ENCODE measurements around a stretch of chr2.

DNA sequence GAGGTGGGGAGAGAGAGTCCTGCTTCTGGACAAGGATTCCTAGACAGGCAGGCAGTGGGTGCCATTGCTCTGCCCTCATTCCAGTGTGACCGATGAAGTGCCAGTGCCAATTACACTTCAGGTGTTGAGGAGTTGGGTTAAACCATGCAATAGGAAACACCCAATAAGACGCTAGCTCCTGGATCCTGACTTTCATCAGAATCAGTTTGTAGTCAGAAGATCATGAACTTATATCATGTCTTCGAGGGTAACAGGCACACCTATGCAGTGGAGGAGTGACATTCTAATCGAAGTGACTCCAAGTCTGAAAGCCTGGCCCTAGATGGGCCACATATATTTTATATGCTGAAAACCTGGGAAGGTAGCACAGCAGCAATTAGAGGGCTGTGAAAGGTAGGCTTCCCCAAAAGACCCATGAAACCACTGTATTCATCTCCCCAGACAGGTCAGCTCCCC is 17.9 kb downstream of the LAPTM4A start:
- PRO-cap, result no peak
- RAMPAGE, long total RNA, 4 experiments, result no peak in any of the 4 experiments

DNA sequence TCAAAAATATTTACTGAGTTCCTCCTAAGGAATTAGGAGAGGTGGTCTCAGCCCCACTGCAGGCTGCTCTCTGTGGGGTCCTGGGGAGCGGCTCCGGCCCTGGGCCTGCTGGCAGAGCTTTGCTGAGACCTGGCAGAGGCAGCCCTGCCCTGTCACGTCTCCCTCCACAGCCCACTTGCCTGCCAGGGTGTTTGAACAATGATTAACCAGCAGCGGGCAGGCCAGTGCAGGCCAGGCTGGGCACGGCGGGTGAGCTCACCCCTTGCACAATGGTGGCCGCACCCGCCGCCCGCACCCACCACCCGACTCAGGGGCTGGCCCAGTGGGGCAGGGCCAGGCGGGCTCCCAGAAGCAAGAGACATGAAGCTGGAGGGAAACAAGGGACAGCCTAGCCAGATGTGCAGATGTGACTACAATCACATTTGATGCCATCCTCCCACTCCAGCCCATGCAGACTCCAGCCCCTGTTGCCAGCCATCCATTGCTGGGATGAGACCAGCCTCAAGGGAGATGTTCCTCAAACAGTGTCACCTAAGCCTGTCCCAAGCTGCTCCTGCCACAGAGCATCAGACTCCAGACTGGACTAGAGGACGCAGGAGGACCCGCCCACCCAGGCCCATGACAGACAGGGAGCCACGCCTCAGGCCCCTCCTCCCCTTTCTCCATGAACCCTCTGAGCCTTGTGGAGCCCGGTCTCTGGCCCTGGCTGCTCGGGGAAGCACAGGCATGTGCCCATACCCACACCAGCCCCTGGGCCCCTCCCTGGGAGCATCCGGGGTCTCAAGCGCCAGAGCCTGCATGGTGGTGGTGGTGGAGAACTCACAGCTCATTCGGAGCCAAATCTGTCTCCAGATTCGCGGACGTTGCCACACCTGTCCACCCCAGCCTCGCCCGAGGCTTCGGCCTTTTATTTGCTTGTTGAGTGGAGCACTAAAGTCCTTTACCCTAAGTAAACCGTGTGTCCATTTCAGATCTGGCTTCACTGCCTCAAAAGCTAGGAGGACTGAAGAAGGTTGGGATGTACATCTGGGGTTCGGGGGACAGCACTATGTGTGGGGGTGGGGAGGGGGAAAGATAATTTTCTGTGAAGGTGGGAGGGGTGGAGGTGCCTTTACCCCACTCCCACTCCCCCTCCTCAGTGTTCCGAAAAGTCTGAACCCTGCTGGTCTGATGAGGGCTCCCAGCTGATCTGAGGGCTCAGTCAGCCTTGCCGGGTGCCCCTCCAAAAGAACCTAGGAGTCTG is 44.9 kb downstream of the SDC1 start:
- PRO-cap, result no peak
- RAMPAGE, long total RNA, 4 experiments, result no peak in any of the 4 experiments

DNA sequence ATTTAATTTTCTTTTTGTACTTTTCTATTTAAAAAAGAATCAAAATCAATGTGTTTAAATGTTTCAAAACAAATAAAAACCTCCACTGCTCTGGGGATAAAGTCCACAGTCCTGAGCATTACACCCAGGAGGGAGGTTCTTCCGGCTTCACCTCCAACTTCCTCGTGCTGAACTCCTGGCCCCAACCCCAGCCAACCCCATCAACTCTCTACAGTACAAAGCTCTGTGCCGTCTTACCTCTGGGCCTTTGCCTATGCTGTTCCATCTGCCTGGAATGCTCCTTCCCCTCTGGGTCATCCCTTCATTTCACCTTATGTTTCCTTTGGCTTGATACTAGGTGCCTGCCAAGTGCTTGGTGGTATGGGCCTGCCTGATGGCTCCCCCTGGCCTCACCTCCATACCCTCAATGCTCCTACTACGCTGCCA is 28.9 kb downstream of the SDC1 start:
- PRO-cap, result no peak
- RAMPAGE, long total RNA, 4 experiments, result no peak in any of the 4 experiments

GRCh38 chr2:20220834-20221615 is 3.9 kb downstream of the SDC1 start:
- PRO-cap, result no peak
- RAMPAGE, long total RNA, 4 experiments, result no peak in any of the 4 experiments

DNA sequence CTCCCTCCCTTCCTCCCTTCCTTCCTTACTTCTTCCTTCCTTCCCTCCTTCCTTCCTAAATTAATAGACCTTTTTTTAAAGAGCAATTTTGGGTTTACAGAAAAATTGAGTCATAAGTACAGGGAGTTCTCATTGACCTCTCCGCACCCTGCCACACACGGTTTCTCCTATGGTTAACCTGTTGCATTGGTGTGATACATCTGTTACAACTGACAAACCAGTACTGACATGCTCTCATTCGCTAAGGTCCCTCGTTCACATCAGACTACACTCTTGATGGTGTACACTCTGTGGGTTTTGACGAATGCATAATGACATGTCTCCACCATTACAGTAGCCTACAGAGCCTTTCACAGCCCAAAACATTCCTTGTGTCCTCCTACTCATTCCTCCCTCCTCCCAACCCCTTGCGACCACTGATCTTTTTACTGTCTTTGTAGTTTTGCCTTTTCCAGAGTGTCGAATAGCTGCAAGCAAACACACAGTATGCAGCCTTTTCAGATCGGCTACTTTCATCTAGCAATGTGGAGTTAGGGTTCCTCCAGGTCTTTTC is 11.7 kb upstream of the SDC1 start:
- PRO-cap, result no peak
- RAMPAGE, long total RNA, 4 experiments, result no peak in any of the 4 experiments

GRCh38 chr2:20243142-20243549 is 18.2 kb upstream of the SDC1 start:
- PRO-cap, result no peak
- RAMPAGE, long total RNA, 4 experiments, result no peak in any of the 4 experiments

DNA sequence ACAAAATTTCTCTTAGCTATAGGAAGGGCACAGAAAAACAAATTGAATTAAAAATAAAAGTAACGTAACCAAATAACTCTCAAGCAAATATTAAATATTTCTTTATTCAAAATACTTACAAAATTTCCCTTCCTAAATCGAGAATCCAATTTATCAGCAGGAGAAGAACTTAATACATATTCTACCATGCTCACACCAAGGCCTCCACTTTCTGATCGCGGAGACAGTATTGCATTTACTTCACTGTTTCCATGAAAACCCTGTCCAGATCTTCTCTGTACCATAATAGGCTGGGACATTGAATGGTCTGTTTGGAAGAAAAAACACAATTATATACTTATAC is 38.6 kb downstream of the PUM2 start:
- PRO-cap, result no peak
- RAMPAGE, long total RNA, 4 experiments, result no peak in any of the 4 experiments

DNA sequence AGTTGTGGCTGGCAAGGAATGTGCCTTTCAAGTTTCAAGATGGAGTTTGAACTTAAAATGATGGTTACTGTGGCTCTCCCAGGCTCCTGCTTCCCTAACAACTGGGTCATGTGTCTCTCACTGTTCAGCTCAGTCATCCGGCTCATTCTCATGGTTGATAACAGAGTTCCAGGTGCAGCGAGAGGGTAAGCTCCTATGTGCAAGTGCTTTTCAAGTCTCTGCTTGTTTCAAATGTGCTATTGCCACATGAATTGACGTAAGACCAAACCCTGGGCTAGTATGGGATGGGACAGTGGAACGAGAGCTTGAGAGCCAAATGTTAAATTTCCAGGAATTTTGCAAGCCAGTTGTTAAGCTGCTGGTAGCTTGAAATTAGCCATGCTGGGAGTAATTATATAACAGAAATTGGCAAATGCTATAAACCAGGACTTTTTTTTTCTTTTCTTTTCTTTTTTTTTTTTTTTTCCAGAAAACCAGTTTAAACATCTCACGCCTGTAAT is 19.6 kb upstream of the PUM2 start:
- PRO-cap, result no peak
- RAMPAGE, long total RNA, 4 experiments, result no peak in any of the 4 experiments

GRCh38 chr2:20432750-20433252 is 14.1 kb upstream of the RHOB start:
- PRO-cap, result no peak
- RAMPAGE, long total RNA, 4 experiments, result no peak in any of the 4 experiments

- PRO-cap, result bidirectional peak, plus-strand start at chr2:20451523, minus-strand start at chr2:20451563
- RAMPAGE, long total RNA, 4 experiments, result no peak in any of the 4 experiments
Measured at GRCh38 chr2:20451344-20451797, 4.5 kb downstream of the RHOB start.

- PRO-cap, result unidirectional peak, plus-strand start at chr2:20474700
- RAMPAGE, long total RNA, 4 experiments, result no peak in any of the 4 experiments
Measured at GRCh38 chr2:20474017-20474812, 27.3 kb downstream of the RHOB start.

DNA sequence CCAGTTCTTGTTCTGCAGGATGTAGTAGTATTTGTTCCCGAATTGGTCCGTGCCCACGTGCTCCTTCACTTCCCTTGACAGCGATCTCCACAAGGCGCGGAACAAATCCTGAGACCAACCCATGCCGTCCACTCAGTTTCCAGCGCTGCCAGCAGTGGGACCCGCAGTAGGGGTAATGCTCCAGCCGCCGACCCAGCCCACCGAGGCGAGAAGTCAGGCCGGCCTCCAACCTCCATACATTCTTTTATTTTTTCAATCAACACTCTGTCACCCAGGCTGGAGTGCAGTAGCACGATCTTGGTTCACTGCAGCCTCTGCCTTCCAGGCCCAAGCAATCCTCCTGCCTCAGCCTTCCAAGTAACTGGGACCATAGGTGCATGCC is 83.0 kb downstream of the RHOB start:
- PRO-cap, result no peak
- RAMPAGE, long total RNA, 4 experiments, result no peak in any of the 4 experiments

DNA sequence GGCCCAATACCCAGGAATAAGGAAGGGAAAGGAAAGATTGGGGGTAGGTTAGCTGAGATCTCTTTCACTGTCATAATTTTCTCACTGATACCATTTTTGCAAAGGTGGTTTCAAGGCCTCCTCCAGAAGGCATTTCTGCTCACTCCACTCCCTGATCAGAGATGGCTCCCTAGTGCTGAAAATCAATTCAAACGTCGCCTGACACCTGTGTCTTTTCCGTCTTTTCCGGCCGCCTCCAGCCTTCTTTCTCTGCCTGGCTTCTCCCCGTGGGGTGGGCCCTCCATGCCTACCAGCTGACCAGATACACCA is 90.9 kb downstream of the RHOB start:
- PRO-cap, result no peak
- RAMPAGE, long total RNA, 4 experiments, result no peak in any of the 4 experiments

DNA sequence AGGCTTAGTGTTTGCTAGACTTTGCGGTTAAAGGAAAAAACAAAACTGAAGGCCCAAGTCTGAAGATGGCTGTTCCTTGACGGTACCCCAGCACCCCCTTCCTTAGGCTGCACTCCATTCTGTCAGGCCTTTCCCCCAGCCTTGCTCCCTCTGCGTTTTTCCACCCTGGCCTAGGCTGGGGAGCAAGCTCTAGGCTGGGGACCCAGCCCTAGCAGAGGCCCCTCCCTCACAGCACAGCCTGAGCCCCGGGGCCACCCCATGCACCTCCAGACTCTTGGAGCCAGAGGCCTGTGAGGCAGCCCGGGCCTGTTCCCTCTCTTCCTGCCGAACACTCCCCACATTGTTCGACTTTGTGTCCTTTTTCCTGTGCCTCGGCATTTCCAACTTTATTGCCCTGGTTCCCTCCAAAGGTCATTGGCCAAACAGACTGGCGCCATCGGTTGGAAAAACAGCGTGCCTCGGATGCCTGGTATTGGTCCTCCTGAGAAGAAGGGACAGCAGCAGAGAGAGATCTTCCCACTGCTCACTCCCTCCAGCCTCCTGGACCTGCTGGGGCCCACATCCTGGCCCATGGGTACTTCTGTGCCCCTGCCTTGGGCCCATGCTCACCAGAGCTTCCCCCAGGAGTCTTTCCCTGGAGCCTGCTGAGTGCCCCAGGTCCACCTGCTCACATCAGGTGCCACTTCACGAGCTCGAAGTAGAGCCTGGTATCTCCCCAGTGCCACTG is 79.6 kb downstream of the HS1BP3 start:
- PRO-cap, result bidirectional peak, plus-strand start at position 481 of the sequence, minus-strand start at position 323 of the sequence
- RAMPAGE, long total RNA, 4 experiments, result no peak in any of the 4 experiments

- PRO-cap, result unidirectional peak, plus-strand start at chr2:20584760; unidirectional peak, plus-strand start at chr2:20584797
- RAMPAGE, long total RNA, 4 experiments, result no peak in any of the 4 experiments
Measured at GRCh38 chr2:20584230-20585055, 66.5 kb downstream of the HS1BP3 start.

- PRO-cap, result no peak
- RAMPAGE, long total RNA, 4 experiments, result no peak in any of the 4 experiments
Measured at GRCh38 chr2:20620309-20620736, 30.6 kb downstream of the HS1BP3 start.

GRCh38 chr2:20625478-20625903 is 25.4 kb downstream of the HS1BP3 start:
- PRO-cap, result no peak
- RAMPAGE, long total RNA, 4 experiments, result no peak in any of the 4 experiments

- PRO-cap, result no peak
- RAMPAGE, long total RNA, 4 experiments, result no peak in any of the 4 experiments
Measured at GRCh38 chr2:20689263-20689536, 22.3 kb downstream of the GDF7 start.

- PRO-cap, result no peak
- RAMPAGE, long total RNA, 4 experiments, result no peak in any of the 4 experiments
Measured at GRCh38 chr2:20696983-20698085, 30.4 kb downstream of the GDF7 start.

GRCh38 chr2:21001189-21002469 is 42.2 kb downstream of the APOB start:
- PRO-cap, result no peak
- RAMPAGE, long total RNA, 4 experiments, result no peak in any of the 4 experiments